Measurements from ENCODE around the genes IDH3B, OXT and SLC4A11.

DNA sequence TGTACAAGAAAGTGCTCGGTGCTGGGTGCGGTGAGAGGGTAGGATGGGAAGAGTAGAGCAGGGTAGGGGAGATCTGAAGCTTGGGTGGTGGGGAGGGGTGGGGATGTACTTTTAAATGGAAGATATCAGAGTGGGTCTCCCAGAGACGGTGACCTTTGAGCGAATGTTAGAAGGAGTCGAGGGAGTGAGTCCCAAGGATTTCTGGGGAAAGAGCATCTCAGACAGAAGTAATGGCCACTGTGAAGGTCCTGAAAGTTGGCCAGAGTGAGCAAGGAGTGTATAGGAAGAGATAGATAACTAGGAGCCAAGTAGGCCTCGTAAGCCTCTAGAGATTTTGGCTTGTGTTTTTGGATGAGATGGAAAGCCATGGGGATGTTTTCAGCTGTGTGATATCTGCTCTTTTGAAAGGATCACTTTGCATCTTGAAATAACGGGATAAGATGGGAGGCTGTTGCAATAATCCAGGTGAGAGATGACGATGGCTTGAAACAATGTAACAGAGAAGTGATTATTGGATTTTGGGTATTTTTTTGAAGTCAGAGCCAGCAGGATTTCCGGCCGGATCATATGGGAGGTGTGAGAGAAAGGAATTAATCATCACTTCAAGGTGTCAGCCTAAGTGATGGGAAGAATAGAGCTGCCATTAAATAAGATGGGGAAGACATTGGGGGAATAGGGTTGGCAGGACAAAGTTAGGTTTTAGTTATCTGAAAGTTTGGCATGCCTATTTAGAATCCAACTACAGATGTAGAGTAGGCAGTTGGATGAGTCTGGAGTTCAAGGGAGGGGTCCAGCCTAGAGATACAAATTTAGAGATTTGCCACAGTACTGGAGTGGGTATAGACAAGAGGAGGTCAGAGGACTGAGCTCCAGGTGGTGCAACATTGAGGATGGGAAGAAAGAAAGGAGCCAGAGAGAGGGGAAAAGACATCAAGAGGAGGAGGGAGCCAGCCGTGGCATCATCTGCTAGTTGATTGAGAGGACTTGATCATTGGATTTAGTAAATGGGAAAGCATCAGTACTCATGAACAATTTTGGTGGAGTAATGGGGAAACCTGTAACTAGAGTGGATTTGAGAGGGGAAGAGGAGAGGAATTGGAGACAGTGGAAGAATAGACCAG, 19.5 kb downstream of the STK35 start:
- PRO-cap, 5 experiments: no peak in any of the 5 experiments
- RAMPAGE, long total RNA, 2 experiments: no peak in any of the 2 experiments
- RRBS: no CpG with 5 or more reads among the region's 11 CpGs

GRCh38 chr20:2147649-2148394, 46.2 kb downstream of the STK35 start:
- PRO-cap, 5 experiments: no peak in any of the 5 experiments
- RAMPAGE, long total RNA, 2 experiments: no peak in any of the 2 experiments
- RRBS: no CpG with 5 or more reads among the region's 17 CpGs

DNA sequence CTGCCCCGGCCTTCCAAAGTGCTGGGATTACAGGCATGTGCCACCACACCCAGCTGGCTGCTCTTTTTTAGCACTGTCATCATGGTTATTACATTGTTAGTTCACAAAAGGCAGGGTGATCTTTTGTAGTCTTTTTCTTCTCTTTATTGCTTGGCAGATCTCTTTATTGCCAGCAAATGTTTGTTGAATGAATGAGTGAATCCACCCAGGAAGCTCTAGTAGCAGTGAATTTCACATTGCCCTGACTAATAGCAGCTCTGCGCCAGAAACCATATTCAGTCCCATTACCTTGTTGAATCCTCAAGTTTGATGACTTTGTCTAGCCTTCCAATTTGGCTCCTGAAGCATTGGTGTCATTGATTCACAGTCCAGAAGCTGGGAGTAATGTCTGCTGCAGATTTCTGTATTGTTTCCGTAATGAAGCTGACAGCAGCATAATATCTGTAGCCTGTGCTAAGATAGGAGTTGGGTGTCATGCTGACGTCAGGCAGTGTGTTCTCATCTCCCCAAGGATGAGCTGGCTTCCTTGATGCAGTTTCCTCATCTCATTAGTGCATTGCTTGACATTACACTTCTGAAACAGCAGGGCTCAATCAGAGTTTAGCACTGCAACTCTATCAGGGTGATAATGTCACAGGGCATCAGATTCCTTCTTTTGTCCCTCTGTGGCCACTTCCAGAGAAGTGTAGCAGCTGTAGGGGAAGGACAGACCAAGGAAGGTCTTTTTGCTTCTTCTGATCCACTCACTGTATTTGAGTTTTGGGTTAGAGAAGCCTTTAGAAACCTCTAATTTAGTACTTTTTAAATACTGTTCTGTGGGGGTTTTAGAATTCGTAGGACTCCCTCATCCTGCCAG, 84.8 kb upstream of the TGM3 start:
- PRO-cap, 5 experiments: peak in 5 of 5 experiments; most common plus-strand start position 678 of the sequence (in 3); most common minus-strand start position 412 of the sequence (in 5)
- RAMPAGE, long total RNA, 2 experiments: no peak in any of the 2 experiments
- RRBS: no CpG with 5 or more reads among the region's 5 CpGs

GRCh38 chr20:2236325-2236909, 59.4 kb upstream of the TGM3 start:
- PRO-cap, 5 experiments: no peak in any of the 5 experiments
- RAMPAGE, long total RNA, 2 experiments: no peak in any of the 2 experiments
- RRBS: no CpG with 5 or more reads among the region's 14 CpGs

GRCh38 chr20:2303516-2304174, 7.8 kb downstream of the TGM3 start:
- PRO-cap, 5 experiments: peak in 1 of 5 experiments; most common minus-strand start chr20:2303772 (in 1)
- RAMPAGE, long total RNA, 2 experiments: no peak in any of the 2 experiments
- RRBS: no CpG with 5 or more reads among the region's 9 CpGs

DNA sequence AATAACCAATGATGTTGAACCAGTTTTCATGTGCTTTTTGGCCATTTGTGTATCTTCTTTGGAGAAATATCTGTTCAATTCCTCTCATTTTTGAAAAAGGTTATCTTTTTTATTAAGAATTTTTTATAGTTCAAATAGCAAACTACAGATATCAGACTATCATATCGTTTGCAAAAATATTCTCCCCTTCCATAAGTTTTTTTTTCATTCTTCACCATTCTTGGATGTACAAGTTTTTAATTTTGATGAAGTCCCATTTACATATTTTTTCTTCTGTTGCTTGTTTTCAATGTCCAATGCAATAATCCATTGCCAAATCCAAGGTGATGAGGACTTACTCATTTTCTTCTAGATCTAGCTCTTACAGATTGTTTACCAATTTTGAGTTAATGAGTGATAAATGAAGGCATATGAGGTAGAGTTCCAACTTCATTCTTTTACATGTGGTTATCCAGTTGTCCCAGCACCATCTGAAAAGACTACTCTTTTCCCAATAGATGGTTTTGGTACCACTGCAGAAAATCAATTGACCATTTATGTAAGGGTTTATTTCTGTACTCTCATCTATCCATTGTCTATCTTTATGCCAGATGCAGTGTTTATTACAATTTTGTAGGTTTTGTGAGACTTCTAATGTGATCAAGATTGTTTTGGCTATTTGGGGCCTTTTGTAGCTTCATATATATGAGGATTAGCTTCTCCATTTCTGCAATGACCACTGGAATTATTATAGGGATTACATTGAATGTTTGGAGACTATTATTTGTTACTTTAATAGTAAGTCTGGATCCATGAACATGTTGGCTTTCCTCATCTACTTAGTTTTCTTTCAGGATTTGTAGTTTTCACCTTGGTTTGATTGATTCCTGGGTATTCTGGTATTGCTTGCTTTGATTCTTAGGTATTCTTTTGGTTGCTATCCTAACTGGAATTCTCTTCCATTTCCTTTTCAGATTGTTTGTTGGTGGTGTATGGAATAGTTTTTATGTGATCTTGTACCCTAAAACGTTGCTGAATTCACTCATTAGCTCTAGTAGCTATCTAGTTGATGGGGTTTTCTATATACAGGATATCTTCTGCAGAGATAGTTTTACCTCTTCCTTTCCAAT, 10.6 kb downstream of the SNRPB start:
- PRO-cap, 5 experiments: no peak in any of the 5 experiments
- RAMPAGE, long total RNA, 2 experiments: no peak in any of the 2 experiments
- RRBS: no CpG with 5 or more reads among the region's 2 CpGs

DNA sequence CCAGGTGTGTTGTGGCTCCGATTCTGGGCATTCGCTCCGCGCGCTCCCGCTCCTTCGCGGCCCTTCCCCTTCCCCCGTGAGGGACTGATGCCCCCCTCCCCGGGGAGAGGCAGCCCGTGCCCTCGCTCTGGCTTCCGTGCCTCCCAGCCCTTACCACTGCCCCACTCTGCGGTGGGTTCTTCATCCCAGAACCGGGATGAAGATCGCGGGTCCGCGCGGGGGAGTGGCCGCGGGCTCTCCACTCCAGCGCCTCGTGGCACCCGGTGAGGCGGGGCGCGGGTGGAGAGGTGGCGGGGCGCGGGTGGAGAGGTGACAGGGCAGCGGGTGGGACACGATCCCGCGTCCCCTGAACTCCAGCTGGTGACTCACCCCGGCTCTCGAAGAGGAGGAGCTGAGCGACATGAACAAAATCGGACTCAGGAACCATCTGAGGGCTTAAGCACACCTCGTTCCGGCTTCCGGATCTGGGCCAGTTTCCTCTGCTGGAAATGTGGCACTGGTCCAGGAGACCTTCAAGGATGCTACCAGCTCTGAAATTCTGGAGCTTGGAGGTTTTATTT, 22.5 kb downstream of the TMC2 start:
- PRO-cap, 5 experiments: no peak in any of the 5 experiments
- RAMPAGE, long total RNA, 2 experiments: no peak in any of the 2 experiments
- RRBS: 6% methylated on average over 26 of the region's 42 CpGs

- PRO-cap, 5 experiments: no peak in any of the 5 experiments
- RAMPAGE, long total RNA, 2 experiments: no peak in any of the 2 experiments
- RRBS: no CpG with 5 or more reads among the region's 6 CpGs
Measured at GRCh38 chr20:2655793-2656226, 3.4 kb downstream of the NOP56 start.

GRCh38 chr20:2664097-2664394, at the start of gene IDH3B:
TSS of gene IDH3B (minus strand) at chr20:2664216.
- PRO-cap, 5 experiments: peak in 5 of 5 experiments; most common plus-strand start chr20:2664277 (in 4); most common minus-strand start chr20:2664197 (in 2)
- RAMPAGE, long total RNA, 2 experiments: start-site peak on the minus strand in 1 of 2 experiments, at chr20:2664196-2664211 at its widest, 517 reads per replicate
- RRBS: 1% methylated on average over 11 of the region's 23 CpGs

DNA sequence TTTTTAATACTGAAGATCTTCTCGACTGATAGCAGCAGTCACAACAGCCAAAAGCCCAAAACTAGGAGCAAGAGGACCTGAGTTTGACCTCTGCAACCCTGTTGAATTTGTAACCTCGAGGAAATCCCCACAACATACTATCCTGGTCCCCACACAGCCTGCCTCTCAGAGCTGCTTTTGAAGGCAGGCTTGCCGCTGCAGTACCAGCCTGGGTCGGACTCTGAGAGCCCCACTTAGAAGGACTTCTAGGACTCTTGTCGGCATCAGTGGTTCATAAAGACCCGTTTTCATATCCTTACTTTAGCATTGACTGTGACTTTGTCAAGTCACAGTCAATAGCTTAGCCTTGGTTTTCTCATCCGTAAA, 49.3 kb downstream of the EBF4 start:
- PRO-cap, 5 experiments: no peak in any of the 5 experiments
- RAMPAGE, long total RNA, 2 experiments: no peak in any of the 2 experiments
- RRBS: no CpG with 5 or more reads among the region's 7 CpGs

GRCh38 chr20:2996847-2997457, 46.5 kb upstream of the GNRH2 start:
- PRO-cap, 5 experiments: no peak in any of the 5 experiments
- RAMPAGE, long total RNA, 2 experiments: no peak in any of the 2 experiments
- RRBS: no CpG with 5 or more reads among the region's 2 CpGs

DNA sequence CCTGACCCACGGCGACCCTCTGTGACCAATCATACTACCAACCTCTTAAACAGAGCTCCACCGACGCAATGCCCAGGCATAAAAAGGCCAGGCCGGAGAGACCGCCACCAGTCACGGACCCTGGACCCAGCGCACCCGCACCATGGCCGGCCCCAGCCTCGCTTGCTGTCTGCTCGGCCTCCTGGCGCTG, at the start of gene OXT:
OXT (plus strand) TSS at position 107 of the 190 bp plus-strand sequence.
- PRO-cap, 5 experiments: peak in 1 of 5 experiments; most common plus-strand start position 110 of the sequence (in 1)
- RAMPAGE, long total RNA, 2 experiments: no peak in any of the 2 experiments
- RRBS: 27% methylated on average over 6 of the region's 13 CpGs

DNA sequence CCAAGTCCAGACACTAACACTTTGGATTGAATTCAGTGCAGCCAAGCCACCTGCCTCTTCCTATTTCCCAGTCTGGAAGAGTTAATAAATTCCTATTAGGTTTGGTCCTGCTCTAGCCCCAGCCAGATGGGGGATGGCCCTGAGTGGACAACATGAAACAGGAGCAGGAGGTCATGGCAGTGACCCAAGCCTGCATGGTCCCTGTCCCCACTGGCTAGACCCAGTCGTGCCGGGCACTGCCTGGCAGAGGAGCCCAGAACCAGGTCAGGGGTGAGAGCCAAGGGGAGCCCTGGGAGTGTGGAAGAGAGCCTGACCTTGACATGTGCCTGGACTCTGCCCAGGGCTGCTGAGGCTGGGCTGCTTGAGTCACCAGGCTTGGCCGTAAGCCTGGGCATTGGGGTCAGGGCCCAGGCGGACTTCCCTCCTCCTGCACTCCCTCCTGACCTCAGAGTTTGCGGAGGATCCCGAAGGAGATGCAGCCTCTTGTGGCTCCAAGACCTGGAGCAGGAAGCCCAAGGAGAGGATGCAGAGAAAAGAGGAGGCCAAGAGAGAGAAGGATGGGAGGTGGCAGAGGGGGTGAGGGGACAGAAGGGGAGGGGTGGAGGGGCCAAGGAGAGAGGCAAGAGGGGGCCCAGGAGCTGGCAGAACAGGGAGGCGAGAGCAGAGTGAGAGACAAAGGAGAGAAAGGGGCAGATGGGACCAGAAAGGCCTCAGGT, 3.5 kb downstream of the AVP start:
- PRO-cap, 5 experiments: peak in 4 of 5 experiments; most common plus-strand start position 448 of the sequence (in 4)
- RAMPAGE, long total RNA, 2 experiments: no peak in any of the 2 experiments
- RRBS: no CpG with 5 or more reads among the region's 7 CpGs

GRCh38 chr20:3092501-3093399, 8.2 kb upstream of the AVP start:
- PRO-cap, 5 experiments: no peak in any of the 5 experiments
- RAMPAGE, long total RNA, 2 experiments: no peak in any of the 2 experiments
- RRBS: 18% methylated on average over 51 of the region's 91 CpGs

- PRO-cap, 5 experiments: peak in 1 of 5 experiments; most common plus-strand start chr20:3204023 (in 1); most common minus-strand start chr20:3203949 (in 1)
- RAMPAGE, long total RNA, 2 experiments: start-site peak on the plus strand in 1 of 2 experiments, at chr20:3204046-3204075 at its widest, 13 to 15 reads per replicate
- RRBS: no CpG with 5 or more reads among the region's 26 CpGs
Measured at GRCh38 chr20:3203696-3204283, 692 bp downstream of the DDRGK1 start.

- PRO-cap, 5 experiments: no peak in any of the 5 experiments
- RAMPAGE, long total RNA, 2 experiments: no peak in any of the 2 experiments
- RRBS: 1% methylated on average over 30 of the region's 37 CpGs
Measured at GRCh38 chr20:3239097-3239336, at the start of gene SLC4A11. TSS of gene SLC4A11 (minus strand) at chr20:3239190.

GRCh38 chr20:3239337-3240369, 663 bp upstream of the SLC4A11 start:
- PRO-cap, 5 experiments: no peak in any of the 5 experiments
- RAMPAGE, long total RNA, 2 experiments: no peak in any of the 2 experiments
- RRBS: 7% methylated on average over 67 of the region's 100 CpGs

DNA sequence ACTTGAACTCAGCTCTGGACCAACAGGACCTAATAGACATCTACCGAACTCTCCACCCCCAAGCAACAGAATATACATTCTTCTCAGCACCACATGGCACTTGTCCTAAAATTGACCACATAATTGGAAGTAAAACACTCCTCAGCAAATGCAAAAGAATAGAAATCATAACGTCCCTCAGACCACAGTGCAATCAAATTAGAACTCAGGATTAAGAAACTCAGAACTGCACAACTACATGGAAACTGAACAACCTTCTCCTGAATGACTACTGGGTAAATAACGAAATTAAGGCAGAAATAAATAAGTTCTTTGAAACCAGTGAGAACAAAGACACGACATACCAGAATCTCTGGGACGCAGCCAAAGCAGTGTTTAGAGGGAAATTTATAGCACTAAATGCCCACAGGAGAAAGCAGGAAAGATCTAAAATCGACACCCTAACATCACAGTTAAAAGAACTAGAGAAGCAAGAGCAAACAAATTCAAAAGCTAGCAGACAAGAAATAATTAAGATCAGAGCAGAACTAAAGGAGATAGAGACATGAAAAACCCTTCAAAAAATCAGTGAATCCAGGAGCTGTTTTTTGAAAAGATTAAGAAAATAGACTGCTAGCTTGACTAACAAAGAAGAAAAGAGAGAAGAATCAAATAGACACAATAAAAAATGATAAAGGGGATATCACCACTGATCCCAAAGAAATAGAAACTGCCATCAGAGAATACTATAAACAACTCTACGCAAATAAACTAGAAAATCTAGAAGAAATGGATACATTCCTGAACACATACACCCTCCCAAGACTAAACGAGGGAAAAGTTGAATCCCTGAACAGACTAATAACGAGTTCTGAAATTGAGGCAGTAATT, 54.0 kb downstream of the ATRN start:
- PRO-cap, 5 experiments: no peak in any of the 5 experiments
- RAMPAGE, long total RNA, 2 experiments: no peak in any of the 2 experiments
- RRBS: no CpG with 5 or more reads among the region's 9 CpGs

DNA sequence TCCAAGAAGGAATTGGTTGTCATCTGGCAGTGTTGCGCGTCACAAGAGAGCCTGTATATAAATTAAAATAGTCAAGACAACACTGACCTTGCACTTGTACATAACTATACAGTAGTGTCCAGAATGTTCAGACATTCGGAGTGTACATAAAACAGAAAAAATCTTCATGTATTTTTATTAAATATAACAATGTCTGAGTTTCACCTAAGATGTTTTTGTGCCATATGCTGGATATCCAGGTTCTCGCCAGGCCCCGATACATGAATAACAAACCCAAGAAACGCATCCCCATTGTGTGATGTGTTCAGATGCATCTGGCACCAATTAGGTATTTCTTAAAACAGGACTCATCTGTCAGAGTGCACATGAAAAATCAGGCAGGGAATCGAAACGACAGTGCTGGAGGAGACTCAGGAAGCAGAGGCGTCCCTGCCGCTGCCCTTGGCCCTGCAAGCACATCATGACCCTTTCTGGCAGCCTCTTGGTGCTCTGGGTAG, 13.9 kb downstream of the GFRA4 start:
- PRO-cap, 5 experiments: no peak in any of the 5 experiments
- RAMPAGE, long total RNA, 2 experiments: no peak in any of the 2 experiments
- RRBS: no CpG with 5 or more reads among the region's 10 CpGs

DNA sequence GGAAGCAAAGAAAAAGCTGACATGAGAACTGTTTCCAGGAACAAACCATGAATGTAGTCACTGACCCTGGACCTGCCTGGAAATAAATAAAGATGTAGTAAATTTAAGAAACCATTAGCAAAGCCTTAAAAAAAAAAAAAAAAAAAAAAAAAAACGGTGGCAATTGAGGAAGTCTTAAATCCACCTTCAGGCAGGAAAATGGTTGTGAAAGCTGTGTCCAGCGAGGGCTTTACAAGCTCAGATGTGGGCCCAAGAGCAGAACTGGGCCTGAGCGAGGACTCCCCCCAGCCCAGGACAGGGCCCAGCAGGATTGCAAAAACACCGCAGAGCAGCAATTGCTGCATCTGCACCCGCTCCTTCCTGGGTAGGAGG, 10.3 kb downstream of the GFRA4 start:
- PRO-cap, 5 experiments: no peak in any of the 5 experiments
- RAMPAGE, long total RNA, 2 experiments: no peak in any of the 2 experiments
- RRBS: no CpG with 5 or more reads among the region's 5 CpGs